Prostate gland (tissue), 2 donors: ENCODE measurements around a stretch of chr1.

DNA sequence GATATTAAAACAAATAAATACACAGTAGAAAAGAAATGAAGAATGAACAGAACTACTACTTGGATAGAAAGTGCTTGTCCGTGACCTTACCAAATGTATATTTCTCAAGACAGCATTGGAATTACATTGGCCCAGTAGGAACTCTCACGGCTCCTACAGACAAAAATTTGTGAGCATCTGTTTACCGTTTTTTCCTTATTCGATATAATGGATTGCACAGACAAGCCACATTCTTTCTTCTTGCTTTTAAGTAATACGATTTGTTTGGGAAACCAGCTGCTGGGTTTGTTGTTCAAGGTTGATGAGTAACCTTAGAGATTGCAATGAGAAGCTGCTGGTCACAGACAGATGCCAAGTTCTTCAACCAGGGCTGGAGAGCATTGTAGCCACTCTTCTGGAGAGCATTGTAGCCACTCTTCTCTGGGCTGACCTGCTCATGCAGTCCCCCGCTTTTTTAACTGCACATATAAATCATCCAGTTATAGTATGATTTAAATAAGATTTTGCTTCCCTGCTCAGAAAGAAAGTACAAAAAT lies 1.4 kb upstream of the MIA3 start:
- PRO-cap = no peak
- RAMPAGE, long total RNA, 2 experiments = no peak in any of the 2 experiments

- PRO-cap = no peak
- RAMPAGE, long total RNA, 2 experiments = no peak in any of the 2 experiments
Measured at GRCh38 chr1:222622753-222623000, 4.8 kb downstream of the MIA3 start.

GRCh38 chr1:222628775-222629418 lies 11.0 kb downstream of the MIA3 start:
- PRO-cap = no peak
- RAMPAGE, long total RNA, 2 experiments = no peak in any of the 2 experiments

DNA sequence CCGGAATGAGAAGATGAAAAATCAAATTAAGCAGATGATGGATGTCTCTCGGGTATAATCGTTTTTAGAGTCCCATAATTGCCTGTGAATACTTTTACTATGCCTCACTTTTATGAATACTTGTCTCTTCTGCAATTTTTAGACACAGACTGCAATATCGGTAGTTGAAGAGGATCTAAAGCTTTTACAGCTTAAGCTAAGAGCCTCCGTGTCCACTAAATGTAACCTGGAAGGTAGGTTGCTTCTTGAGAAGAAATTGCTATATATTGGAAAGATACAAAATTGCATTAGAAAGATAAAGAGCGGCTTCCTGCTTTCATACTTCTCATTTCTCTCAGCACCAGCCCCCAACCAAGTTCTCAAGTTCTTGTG lies 36.3 kb downstream of the MIA3 start:
- PRO-cap = no peak
- RAMPAGE, long total RNA, 2 experiments = no peak in any of the 2 experiments

- PRO-cap = no peak
- RAMPAGE, long total RNA, 2 experiments = no peak in any of the 2 experiments
Measured at GRCh38 chr1:222654894-222655548, 37.1 kb downstream of the MIA3 start.

- PRO-cap = no peak
- RAMPAGE, long total RNA, 2 experiments = no peak in any of the 2 experiments
Measured at GRCh38 chr1:223340879-223341704, 22.9 kb downstream of the SUSD4 start.

- PRO-cap = no peak
- RAMPAGE, long total RNA, 2 experiments = no peak in any of the 2 experiments
Measured at GRCh38 chr1:223655270-223655519, 10.3 kb downstream of the CAPN8 start.

GRCh38 chr1:223700459-223701763 lies 11.4 kb upstream of the CAPN2 start:
- PRO-cap = bidirectional peak, plus-strand start at chr1:223701563, minus-strand start at chr1:223701362
- RAMPAGE, long total RNA, 2 experiments = no peak in any of the 2 experiments

DNA sequence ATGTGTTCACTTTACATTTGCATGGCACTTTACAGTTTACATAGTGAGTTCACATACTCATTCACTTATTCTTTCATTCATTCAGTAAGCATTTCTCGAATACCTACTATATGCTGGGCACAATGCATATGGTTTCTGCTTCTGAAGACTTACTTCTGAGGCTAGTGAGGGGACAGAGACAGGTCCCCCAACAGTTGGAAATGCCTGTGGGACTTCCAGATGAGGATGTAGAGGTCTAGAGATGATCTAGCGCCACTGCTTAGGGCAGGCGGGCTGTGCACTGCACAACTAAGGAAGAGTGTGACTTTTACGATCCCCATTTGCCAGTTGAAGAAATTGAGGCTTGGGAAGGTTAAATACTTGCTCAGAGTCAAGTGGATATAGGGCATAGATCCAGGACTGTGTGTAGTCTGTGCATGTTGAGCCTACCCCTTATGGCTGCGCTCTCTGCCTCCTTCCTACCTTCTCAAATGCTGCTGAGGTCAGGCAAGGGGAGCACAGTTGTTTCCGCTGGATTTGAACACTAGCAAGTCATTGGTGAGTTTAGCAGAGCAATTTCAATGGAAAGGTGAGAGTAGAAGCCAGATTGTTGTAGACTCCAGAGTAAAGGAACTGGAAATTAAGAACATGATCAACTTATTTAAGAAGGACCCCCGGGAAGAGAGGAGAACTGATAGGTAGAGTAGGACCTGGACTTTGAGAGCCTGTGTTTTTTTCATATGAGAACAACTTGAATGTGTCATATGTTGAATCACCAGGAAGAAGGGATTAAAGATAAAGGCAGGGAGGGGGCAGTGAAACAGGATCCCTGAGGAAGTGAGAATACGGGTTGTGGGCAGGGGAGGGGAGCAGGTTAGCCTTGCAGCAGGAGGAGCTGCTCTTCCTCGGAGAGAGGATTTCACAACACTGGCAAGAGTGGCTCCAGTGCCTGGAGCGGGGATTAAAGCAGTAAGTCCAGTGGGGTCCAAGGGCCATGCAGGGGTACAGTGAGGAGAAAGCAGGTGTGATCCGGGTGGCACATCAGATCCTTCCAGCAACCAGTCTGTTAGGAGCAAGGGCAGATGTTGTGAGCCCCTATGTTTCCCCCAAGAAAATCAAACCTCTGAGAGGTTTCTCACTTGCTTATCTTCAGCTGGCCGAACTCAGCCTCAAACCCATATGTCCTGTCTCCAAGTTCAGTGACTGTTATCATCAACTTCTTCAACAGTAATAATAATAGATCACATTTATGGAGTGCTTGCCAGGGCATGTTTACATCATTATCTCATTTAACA lies 2.8 kb downstream of the CAPN2 start:
- PRO-cap = no peak
- RAMPAGE, long total RNA, 2 experiments = no peak in any of the 2 experiments

DNA sequence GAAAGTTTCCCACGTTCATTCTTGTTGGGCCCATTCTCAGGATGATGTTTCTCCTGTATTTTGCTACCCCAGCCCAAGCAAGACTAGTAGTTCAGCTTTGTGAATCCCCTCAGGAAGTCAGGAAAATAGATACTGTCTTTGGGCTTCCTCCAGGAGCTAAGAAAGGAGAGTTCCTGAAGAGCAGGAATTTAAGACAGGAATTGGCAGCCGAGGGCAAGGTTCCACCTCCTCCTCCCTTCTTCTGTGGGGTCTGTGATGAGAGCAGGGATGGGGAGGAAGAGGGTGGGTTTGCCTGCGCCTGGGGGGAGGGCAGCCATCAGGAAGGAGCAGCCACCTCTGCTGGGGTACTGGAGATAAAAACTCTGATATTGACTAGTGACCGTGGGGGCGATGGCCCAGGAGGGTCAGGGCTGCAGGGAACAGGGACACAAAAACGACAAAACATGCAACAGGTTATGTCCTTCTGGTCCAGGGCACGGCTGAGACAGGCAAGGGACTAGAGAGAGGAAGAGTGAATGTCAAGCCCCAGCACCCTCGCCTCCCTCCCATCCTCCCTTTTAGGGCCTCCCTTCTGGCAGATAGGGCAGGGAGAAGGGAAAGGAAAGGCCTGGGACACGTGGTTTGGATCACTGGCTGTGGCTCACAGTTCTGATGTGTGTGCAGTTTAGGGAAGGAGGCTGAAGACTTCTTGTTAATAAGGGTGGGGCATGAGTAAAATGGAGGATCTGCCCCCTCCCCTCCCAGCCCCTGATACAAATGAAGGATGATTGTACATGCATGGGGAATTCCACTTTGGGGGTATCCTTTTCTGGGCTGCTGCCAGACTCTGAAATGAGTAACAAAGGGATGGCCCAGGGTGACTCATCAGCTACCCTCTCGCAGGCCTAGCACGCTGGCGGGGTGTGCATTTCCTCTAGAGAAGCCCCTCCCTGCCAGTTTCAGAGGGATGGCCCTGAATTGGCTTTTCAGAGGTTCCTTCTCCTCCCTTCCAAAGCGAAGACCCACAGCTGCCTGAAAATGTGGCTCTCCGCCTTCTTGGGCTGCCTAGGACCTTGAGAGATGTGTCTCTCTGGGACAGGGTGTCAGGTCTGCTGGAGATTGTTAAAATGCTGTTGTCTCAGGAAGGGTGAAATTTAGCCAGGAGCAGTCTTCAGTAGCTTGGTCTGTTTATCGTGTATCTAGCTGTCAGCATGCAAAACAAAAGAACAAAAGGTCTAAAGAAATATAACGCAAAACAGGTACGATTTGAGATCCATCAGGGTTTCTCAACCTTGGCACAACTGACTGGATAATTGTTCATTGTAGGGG lies 14.1 kb downstream of the CAPN2 start:
- PRO-cap = no peak
- RAMPAGE, long total RNA, 2 experiments = no peak in any of the 2 experiments

GRCh38 chr1:223739381-223740498 lies 27.4 kb downstream of the CAPN2 start:
- PRO-cap = unidirectional peak, minus-strand start at chr1:223739904
- RAMPAGE, long total RNA, 2 experiments = start-site peak on the plus strand in 1 of 2 experiments, at chr1:223739449-223739527 at its widest, 5 reads per replicate

GRCh38 chr1:223752580-223753161 lies 40.3 kb downstream of the CAPN2 start:
- PRO-cap = no peak
- RAMPAGE, long total RNA, 2 experiments = start-site peak on the plus strand in 2 of 2 experiments, at chr1:223752840-223752921 at its widest, 74 to 138 reads per replicate

DNA sequence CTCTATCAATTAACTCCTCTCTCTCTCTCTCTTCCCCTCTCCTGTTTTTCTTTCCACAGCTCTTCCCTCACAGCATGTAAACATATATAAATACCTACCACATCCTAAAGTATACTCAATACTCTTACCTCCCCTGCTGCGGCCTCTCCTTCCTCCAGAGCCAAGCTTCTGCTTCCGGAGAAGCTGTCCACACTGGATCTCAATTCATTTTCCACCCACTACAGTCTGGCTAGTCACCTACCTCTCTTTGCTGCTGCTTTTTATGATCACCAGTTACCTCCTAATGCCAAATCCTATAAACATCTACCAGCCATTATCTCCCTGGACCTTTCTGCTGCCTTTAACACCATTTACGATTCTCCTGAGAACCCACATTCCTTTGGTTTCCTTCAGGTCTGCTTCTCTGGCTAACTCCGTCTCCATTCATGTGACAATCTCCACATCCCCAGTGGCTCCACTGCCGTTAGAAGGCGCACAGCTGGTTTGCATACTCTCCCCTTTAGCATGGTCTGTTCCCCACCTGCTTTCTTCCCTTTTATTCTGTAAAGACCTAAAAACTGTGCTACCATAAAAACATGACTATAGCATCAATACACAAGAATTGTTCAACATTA lies 64.9 kb downstream of the CAPN2 start:
- PRO-cap = no peak
- RAMPAGE, long total RNA, 2 experiments = no peak in any of the 2 experiments

DNA sequence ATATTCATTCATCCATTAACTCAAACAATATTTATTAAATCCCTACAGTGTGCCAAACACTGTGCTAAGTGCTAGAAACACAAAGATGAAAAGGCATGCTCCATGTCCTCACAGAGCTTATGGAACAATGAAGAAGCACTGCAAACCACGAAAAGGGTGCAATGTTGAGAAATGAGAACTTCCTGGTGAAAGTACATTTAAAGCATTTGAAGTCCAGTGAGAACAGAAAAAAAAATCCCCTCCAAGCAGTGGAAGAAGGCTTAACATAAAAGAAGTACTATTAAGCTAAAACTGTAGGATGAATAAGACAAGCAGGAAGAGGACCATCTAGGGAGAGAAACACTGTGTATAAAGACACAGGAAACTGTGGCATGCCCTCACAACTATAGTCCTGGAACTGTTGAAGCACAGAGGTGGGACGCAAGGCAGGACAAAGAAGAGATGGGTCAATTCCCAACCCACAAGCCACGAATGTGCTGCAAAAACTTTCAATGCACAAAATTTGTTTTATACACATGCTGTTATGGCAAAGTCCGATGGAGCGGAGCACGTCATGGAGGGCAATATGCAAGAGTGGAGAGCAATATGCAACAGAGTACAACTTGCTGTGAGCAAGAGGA lies 9.9 kb downstream of the TP53BP2 start:
- PRO-cap = no peak
- RAMPAGE, long total RNA, 2 experiments = no peak in any of the 2 experiments

DNA sequence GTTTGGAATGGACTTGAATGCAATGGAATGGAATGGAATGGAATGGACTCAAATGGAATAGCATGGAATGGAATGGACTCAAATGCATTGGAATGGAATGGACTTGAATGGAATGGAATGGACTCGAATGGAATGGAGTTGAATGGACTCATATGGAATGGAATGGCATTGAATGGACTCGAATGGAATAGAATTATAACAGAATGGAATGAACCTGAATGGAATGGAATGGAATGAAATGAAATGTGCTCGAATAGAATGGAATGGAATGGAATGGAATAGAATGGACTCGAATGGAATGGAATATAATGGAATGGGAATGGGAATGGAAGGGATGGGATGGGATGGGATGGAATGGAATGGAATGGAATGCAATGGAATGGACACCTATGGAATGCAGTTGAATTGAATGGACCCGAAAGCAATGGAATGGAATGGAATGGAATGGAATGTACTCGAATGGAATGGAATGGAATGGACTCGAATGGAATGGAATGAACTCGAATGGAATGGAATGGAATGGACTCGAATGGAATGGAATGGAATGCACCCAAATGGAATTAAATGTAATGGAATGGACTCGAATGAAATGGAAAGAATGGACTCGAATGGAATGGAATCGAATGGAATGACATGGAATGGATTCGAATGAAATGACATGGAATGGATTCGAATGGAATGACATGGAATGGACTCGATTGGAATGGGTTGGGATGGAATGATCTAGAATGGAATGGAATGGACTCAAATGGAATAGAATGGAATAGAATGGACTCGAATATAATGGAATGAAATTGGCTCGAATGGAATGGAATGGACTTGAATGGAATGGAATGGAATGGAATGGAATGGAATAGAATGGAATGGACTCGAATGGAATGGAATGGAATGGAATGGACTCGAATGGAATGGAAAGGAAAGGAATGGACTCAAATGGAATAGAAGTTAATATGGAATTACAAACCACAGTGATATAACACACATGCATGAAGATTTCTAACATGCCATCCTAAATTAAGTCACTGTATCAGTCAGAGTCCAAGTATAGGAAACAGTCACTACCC lies 98.0 kb upstream of the FBXO28 start:
- PRO-cap = no peak
- RAMPAGE, long total RNA, 2 experiments = no peak in any of the 2 experiments

GRCh38 chr1:224114373-224115157 lies 654 bp downstream of the FBXO28 start:
- PRO-cap = no peak
- RAMPAGE, long total RNA, 2 experiments = no peak in any of the 2 experiments

- PRO-cap = no peak
- RAMPAGE, long total RNA, 2 experiments = no peak in any of the 2 experiments
Measured at GRCh38 chr1:224340938-224341509, 11.1 kb upstream of the NVL start.

DNA sequence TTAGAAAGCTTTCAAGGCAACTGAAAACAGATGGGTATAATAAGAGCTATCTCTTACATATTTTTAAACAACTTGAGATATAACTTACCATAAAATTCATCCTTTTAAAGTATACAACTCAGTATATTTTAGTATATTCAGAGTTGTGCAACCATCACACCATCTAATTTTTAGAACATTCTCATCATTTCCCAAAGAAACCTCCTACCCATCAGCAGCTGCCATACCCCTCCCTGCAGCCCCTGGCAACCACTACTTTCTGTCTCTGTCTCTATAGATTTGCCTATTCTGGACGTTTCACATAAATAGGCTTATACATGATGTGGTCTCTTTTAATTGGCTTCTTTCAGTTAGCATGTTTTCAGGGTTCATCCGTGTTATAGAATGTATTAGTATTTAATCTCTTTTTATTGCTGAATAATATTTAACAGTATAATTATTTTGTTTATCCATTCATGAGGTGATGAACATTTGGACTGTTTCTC lies 29.7 kb downstream of the WDR26 start:
- PRO-cap = no peak
- RAMPAGE, long total RNA, 2 experiments = no peak in any of the 2 experiments

DNA sequence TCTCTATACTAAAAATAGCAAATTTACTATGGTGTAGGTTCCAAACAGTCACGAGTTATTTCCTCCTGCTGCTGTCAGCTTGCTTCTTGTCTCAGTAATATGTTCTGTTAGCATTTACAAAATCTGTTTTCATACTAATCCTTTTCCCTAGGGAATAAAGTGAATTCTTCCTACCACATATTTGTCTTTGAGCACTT lies 2.4 kb downstream of the WDR26 start:
- PRO-cap = no peak
- RAMPAGE, long total RNA, 2 experiments = no peak in any of the 2 experiments

DNA sequence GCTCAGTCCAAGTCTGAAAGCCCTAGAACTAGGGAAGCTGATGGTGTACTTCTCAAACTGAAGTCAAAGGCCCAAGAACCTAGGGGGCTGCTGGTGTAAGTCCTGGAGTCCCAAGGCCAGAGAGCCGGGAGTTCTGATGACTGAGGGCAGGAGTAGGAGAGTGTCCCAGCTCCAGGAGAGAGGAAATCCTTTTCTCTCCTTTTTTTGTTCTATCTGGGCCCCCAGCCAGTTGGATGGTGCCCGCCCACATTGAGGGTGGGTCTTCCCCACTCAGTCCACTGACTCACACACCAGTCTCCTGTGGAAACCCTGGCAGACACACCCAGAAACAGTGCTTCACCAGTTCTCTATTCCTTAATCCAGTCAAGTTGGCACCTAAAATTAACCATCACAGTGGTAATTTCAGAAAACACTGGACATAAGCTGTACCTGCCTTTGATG lies 12.6 kb upstream of the WDR26 start:
- PRO-cap = no peak
- RAMPAGE, long total RNA, 2 experiments = no peak in any of the 2 experiments